AG10803 (cell line): ENCODE measurements around the gene MLIP.

DNA sequence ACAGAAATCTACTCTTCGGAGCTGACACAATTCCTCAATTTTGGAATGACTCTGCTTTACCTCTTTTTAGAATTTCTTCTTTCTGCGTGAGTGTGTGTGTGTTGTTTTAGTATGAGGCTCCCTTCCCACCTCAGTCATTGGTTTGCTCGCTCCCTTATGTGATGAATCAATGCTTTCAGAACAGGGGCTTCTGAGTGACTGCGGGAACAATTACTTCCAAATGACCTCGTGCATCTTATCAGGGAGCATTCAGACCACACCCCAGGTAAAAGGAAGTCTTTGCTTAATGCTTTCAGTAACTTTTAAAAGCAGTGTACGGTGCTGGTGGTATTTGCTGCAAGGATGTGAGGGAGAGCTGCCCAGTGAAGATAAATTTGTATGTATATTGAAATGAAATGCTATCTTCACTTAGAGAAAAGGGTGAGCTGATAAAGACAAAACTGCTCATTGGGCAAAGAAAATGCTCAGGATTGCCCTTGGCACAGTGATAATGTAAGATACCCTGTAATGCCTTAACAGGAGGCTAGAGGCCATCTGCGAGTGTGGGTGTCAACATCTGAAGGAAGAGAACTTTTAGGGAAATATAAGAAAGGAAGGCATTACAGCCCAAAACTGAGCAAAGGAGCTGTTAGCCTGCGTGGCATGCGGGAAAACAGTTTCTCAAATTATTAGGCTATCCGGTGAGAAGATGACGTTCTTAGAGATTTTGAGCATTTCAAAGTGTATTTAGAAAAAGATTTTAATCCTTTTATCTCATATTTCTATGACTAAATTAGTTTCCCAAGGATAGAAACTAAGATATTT is at the start of gene MLIP:
TSS of gene MLIP (plus strand) at position 133 of the 804 bp plus-strand sequence.
- RRBS, result no CpG with 5 or more reads among the region's 11 CpGs

- RRBS, result no CpG with 5 or more reads among the region's 18 CpGs
Measured at GRCh38 chr6:56246600-56247238, 661 bp downstream of the COL21A1 start.

DNA sequence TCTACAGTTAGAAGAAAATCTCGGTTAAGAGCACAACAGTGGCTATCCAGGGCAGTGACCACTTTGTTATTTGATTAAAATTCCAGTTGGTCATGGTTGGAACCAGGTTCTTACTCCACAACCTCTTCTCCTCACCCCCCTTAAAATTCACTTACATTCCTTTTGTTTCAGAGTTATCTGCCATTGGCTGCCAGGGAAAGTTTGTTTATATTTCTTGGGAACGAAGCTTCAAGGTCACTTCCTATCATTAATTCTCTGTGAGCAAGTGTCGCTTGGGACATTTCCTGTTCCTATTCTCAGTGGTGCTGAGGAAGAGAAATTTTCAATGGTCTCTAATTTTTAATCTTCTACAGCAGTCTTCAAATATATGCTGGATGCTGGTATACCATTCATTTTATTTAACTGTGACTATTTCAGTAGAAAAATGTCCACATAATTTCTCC is 121.1 kb upstream of the COL21A1 start:
- RRBS, result no CpG with 5 or more reads among the region's 3 CpGs

- RRBS, result no CpG with 5 or more reads among the region's 9 CpGs
Measured at GRCh38 chr6:56399795-56400123, 152.4 kb upstream of the COL21A1 start.

GRCh38 chr6:56541707-56542280 is 294.4 kb upstream of the COL21A1 start:
- RRBS, result no CpG with 5 or more reads among the region's 3 CpGs

DNA sequence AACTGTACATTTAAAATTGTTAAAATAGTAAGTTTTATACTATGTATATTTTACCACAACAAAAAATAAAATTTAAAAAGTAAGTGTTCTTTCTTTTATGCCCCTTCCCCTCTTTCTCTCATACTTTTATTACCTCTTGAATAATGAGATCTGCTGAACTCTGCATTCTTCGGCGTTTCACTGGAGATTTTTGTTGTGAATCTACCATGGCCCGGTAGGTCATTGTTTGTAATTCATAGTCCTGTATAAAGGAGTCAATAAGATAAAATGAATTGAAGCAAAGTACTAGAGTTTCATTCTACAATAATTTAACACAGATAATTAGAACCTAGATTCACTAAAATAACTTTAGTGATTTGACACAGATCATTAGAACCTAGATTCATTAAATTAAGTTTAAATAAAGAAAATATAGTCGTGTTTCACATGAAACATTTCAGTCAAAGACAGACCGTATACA is 329.6 kb downstream of the DST start:
- RRBS, result no CpG with 5 or more reads among the region's 5 CpGs

DNA sequence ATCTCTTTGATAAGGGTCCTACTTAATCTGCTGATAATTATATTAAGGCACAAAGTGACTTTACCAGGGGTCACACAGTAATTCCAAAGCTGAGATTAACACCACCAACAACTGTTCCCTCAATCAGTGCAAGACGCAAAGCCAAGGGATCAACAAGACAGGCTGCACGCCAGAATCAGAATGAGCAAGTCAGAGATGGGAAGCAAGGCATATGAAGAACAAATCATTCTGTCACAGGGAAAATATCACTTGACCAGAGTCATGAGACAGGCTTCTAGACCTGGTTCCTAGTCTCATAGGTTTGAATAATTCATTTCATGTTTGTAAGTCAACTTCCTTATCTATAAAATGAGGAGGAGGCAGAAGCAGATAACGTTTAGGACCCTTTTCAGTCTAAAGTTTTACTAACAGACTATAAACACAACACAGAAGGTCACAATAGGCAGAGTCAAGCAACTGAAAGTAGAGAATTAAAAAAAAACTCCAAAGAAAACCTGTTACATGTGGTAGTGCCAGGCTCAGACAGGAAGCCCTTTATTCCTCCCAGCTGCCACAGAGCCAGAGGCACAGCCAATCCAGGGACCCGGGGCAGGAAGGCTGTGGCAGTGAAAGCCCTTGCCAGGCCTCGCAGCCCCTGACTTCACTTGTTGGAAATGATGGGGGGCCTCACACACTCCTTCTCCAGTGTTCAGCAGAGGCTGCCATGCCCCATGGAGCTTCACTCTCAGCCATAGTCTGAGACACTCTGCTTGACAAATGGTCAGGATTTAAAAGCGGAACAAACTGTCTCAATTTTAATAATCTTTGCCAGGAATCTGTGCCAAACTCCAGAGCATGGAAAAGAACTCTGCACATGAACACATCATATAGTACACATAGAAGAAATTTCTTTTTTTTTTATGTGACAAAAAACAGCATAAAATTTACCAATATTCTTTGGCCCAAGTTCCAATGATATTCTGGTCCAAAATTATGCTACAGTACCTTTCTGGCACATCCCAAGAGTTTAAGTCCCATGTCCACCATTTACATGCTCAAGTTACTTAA is 282.7 kb downstream of the DST start:
- RRBS, result no CpG with 5 or more reads among the region's 6 CpGs

DNA sequence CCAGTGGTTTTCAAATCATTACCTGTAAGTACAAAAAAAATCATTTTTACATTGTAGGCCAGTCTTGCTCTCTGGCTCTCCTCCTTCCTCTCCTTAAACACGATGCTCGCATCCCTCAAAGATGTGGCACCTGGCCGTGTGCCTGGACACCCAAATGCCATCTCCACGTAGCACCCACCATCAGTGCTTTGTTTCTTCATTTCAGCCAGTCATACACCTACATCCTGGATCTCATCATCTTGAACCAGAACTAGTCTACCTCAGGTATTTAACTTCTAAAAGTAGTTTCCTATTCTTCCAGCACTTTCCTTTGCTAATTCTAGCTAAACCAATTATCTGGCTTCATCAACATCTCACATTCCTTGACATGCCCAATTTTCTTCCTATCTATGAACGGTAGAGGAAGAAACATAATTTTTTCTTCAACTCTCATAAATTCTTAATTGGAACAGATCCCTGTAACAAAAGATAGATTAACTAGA is 276.6 kb downstream of the DST start:
- RRBS, result no CpG with 5 or more reads among the region's 5 CpGs

GRCh38 chr6:56683838-56684326 is 270.7 kb downstream of the DST start:
- RRBS, result no CpG with 5 or more reads among the region's 2 CpGs

- RRBS, result no CpG with 5 or more reads among the region's 2 CpGs
Measured at GRCh38 chr6:56759596-56759905, 195.1 kb downstream of the DST start.

GRCh38 chr6:56953350-56954035 is 1.1 kb downstream of the DST start:
- RRBS, result no CpG with 5 or more reads among the region's 19 CpGs

DNA sequence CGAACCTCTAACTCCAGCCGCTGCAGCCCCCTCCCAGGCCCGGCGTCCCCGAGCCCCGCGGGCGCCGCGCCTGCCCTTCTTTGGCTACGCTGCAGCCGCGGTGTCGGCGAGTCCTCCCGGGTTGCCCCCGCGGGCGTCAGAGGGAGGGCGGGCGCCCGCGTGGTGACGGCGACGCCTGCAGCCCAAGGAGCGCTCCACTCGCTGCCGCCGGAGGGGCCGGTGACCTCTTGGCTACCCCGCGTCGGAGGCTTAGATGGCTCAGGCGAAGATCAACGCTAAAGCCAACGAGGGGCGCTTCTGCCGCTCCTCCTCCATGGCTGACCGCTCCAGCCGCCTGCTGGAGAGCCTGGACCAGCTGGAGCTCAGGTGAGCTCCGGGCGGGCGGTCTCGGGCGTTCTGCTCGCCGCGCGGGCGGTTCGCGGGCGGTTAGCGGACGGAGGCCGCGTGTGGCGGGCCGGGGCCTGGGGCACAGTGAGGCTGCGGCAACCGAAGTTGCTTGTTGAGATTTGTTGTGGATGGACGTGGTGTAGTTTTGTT is 387 bp downstream of the BAG2 start:
- RRBS, result 1% methylated on average over 38 of the region's 63 CpGs

DNA sequence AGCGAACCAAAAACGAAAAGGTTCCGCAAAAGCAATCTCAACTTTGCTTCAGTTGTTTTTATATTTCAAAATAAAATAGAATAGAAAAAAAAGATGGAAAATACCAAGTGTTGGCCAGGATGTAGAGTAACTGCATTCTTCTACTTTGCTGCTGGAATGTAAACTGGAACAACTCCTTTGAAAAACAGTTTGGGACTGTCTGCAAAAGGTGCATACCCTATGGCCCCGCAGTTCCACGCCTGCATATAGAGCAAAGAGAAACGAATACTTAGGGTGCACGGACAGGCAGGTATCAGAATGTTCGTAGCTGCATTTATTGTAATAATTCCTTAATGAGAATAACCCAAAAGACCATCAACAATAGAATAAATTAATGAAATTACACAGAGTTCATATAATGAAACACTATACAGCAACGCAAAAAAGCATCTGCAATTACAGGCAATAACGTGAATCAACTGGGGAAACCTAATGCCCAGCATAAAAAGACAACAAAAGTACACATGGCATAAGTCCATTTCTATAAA is 657 bp upstream of the RAB23 start:
- RRBS, result no CpG with 5 or more reads among the region's 10 CpGs

DNA sequence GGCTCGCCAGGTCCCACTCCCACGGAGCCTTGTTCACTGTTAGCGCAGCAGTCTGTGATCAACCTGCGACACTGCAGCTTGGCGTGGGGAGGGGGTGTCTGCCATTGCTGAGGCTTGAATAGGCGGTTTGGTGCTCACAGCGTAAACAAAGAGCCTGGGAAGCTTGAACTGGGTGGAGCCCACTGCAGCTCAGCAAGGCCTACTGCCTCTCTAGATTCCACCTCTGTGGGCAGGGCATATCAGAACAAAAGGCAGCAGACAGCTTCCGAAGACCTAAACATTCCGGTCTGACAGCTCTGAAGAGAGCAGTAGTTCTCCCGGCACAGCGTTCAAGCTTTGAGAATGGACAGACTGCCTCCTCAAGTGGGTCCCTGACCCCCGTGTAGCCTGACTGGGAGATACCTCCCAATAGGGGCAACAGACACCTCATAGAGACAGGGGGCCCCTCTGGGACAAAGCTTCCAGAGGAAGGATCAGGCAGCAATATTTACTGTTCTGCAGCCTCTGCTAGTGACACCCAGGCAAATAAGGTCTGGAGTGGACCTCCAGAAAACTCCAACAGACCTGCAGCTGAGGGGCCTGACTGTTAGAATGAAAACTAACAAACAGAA is 29.2 kb upstream of the PRIM2 start:
- RRBS, result no CpG with 5 or more reads among the region's 12 CpGs

GRCh38 chr6:62516312-62516845 is 230.4 kb upstream of the KHDRBS2 start:
- RRBS, result no CpG with 5 or more reads among the region's 3 CpGs

DNA sequence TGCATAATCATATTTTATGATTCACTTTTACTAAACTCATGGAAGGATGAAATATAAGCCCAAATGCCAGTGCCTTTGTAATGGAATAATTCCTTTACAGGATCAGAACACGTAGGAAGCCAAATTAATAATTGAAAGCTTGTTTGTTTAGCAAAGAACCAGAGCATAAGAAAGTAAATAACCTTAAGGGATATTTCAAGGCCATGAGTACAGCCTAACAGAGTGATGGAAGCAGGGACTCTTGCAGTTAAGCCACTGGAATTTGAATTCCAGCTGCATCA is 11.4 kb upstream of the PTP4A1 start:
- RRBS, result no CpG with 5 or more reads among the region's 1 CpG

DNA sequence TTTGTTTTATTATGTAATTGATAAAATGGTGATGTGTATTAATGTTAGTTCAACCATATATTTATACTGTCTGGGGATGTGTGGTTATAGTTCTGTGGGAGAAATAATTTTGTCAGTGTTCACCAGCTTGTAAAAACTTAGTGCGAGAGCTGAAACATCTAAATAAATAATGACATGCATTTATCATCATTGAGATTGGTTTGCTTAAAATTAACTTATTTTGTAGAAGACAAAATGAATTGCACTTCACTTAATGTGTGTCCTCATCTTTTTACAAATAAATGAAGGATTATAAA is 8.9 kb downstream of the PTP4A1 start:
- RRBS, result no CpG with 5 or more reads among the region's 1 CpG